ENCODE data around the genes CDC26 and RNF183.

DNA sequence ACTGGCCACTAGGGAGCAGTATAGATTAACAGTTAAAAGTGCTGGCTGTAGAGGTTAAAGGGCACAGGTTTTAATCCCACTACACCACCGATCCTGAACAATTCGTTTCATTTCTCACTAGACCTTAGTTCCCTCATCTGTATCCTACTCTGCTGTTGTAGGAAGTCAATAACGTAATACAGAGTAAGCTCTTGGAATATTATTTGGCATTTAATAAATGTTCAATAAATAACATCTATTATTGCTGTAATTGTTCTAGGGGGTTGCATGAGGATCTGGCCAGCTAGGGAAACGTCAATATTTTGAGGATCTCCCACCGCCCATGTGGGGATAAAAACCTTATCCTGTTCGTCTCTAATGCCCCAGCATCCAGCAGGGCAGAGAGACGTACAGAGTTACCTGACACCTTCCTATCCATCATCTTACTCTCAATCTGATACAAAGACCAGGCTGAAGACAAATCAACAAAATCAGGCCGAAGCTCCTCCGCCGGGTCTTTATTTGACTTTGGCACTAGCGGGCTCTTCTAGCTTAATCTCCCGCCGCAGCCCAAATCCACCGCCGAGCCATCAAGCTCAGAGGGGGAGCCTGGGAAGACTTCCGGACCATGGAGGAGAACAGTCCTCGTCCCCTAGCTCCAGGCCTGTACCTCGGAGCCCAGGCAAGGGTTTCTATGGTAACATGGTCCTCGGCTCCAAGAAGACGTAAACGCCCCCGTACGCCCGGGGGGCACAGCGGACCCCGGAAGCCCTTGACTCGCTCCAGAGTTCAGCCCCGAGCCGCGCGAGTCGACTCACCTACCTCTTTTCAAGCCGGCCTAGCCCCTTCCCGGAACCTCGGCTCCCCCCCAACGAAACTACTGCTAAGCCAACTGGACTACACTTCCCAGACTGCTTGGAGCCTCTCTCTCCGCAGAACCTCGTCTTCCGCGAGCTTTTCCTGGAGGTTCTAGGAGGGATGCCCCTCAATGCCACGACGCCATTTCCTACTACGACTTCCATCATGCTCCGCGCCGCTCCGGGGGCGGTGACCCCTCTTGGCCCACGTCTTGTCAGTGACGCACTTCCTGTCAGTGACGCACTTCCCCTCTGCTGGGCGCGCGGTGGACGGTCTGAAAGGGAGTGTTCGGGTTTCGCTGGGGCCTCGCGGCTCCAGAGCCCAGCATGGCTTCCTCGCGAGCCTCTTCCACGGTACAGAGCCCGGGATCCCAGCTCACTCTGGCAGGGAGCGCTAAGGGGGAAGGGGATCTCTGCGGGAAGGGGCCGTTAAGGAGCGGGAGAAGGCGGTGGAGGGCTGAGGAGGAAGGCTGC is at the start of gene CDC26:
CDC26 (minus strand) TSS at position 992 of the 1,310 bp plus-strand sequence.
- CAGE, long polyA plus RNA, result start-site peak on the minus strand centred at position 840 of the sequence, 32 bp wide, 32 and 32 reads in 2 replicates
- RRBS, result 2% methylated on average over 12 of the region's 68 CpGs

- CAGE, long polyA plus RNA, result no peak
- RRBS, result no CpG with 5 or more reads among the region's 40 CpGs
Observed at GRCh38 chr9:113302667-113303833, at the start of gene RNF183. Gene RNF183, minus strand, starts transcription at chr9:113303376.

GRCh38 chr9:113354106-113354368 is 4.7 kb downstream of the BSPRY start:
- CAGE, long polyA plus RNA, result no peak
- RRBS, result no CpG with 5 or more reads among the region's 4 CpGs

DNA sequence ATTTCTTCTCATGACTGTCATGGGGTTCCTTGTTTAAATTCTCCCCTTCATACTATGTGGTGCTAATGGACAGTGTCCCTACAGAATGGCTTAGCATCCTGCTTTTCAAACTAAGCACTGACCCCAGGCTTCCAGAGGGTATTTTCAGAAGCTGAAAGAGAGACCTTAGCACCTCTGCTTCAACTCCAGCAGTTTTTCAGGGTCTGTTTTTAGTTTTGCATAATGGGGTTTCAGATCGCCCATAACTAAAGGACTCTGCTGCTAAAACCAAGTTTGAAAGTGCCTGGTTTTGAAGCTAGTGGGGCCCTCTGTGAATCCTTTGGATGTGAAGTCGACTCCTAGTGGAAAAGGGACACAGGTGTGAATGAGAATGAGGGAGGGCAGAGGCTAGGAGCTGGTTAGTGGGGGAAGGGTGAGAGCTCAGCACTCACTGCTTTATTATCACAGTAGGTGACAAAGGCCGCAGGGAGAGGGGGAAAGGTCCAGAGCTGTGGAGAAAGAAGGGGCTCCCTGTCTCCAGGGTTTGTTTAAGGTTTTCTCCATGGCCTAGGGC is 3.7 kb downstream of the HDHD3 start:
- CAGE, long polyA plus RNA, result no peak
- RRBS, result no CpG with 5 or more reads among the region's 3 CpGs

- CAGE, long polyA plus RNA, result no peak
- RRBS, result no CpG with 5 or more reads among the region's 2 CpGs
Observed at GRCh38 chr9:113380825-113381385, 4.1 kb upstream of the HDHD3 start.

DNA sequence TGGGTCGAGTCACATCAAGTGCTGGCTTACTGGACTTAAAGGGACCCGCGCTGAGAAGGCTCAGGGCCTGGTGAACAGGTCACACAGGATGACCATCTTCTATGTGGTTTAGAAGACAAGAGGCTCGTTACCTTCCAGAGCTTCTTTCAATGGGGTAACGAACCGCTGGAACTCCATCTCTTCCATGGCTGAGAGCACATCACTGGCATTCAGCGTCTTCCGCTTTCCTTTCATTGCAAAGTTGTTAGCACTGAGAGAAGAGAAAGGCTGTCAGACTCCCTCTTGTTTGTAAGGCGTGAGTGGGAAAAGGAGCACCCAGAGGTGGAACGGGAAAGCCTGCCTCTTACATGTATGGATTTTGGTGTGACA is 1.0 kb downstream of the POLE3 start:
- CAGE, long polyA plus RNA, result no peak
- RRBS, result no CpG with 5 or more reads among the region's 10 CpGs

DNA sequence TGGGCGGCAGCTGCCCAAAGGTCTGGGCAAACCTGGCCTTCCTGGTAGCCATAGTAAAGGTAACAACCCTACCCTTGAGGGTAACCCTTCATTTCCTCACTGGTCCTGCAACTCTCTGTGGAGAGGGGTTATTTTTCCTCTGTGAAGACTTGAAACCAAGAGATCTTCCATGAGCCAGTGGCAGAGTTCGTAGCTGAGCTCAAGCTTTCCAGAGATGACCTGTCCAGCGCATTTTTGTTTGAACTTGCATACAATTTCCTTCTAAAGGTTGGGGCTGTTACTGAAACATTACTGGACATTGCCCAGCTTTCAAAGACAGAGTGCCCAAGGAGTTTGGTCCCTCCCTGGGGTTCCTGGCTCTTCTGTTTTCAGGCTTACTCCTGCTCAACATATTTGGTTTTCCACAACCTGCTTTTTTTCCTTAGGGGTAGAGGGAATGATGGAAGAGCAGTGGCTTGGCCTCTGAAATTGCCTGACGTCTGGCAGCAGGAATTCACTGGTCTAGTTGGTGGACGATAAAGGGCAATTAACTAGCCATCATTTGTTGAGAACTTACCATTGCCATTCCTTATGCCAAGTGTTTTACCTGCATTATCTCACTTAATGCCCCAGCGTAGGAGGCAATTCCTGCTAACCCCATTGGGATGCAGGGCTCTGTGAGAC is 1.1 kb downstream of the RGS3 start:
- CAGE, long polyA plus RNA, result no peak
- RRBS, result no CpG with 5 or more reads among the region's 6 CpGs

DNA sequence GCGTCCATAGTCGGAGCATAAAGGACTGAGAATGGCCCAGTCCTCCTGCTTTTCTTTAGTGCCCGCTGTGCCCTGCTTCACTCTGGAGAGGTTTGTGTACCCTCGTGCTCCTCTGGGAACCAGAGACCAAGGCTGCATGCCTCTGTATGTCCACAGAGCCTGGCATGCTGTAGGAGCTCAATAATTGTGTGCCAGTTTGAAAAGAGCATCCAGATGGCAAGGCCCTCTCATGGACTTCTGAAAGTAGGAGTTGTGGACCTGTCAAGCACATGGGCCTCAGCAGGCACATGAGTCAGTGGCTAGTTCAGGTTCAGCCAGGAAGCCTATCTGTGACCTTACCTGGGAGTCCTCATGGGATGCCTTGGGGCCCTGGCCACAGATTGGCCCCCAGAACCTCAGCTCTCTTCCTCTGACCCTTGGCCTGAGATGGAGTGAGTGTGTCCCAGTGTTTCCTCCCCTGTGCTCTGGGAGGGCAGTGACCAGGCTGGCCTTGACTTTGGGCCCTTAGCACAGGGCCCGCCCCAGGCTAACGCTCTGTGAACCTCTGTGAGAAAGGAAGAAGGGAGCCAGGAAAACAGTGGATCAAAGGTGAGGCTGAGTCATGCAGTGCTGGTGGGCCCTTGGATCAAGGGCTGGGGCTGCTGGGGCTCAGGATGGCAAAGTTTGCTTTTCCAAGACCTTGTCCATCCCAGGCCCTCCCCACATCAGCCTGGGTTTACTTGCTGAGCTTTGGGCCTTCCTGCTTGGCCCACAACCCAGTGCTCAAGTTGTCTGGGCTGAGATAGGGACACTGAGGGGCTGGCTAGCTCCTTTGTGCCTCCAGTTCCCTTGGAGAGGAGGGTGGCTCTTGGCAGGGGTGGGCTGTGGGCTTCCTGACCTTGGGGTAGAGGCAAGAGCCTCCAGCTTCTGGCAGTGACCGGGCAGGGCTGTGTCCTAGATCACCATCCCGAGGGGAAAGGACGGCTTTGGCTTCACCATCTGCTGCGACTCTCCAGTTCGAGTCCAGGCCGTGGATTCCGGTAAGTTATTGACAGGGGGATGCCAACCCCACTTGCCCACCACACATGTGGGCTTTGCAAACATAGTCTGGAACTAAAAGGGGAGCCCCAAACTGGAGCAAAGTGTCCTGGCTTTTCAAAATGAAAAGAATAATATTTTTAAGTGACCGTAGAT is 41.4 kb downstream of the RGS3 start:
- CAGE, long polyA plus RNA, result no peak
- RRBS, result 72% methylated on average over 6 of the region's 14 CpGs

- CAGE, long polyA plus RNA, result no peak
- RRBS, result no CpG with 5 or more reads among the region's 8 CpGs
Observed at GRCh38 chr9:113510965-113511794, 47.7 kb downstream of the RGS3 start.

GRCh38 chr9:113511897-113512791 is 48.6 kb downstream of the RGS3 start:
- CAGE, long polyA plus RNA, result no peak
- RRBS, result no CpG with 5 or more reads among the region's 10 CpGs

DNA sequence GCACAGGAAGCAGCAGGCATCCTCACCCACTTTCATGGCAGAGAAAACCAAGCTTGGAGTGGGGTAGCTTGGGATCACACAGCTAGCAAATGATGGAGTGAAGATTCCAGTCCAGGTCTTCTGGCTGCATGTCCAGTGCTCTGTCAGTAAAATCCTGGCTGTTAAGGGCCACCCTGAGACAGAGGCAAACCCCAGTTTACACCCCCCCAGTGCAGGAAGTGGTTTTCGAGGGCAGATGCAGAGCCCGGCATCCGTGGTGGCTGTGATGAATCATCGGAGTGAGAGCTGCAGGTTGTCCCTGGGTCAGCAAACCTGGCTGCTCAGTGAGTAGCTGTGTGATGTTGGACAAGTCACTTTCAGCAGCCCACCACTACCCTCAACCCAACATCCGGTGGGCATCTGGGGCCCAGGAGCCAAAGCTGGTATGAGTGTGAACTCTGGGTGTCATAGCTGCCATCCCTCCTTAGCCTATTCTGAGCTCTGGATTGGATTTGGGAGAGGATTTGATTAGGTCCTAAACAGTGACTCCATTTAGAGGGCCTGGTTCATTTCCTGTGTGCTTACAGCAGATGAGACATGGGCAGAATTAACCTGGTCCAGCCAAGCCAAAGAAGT is 115.5 kb downstream of the RGS3 start:
- CAGE, long polyA plus RNA, result no peak
- RRBS, result no CpG with 5 or more reads among the region's 5 CpGs

- CAGE, long polyA plus RNA, result no peak
- RRBS, result no CpG with 5 or more reads among the region's 12 CpGs
Observed at GRCh38 chr9:113580325-113581457, 117.2 kb downstream of the RGS3 start.

GRCh38 chr9:113676840-113677690 is 199.0 kb upstream of the ZNF618 start:
- CAGE, long polyA plus RNA, result no peak
- RRBS, result no CpG with 5 or more reads among the region's 18 CpGs

DNA sequence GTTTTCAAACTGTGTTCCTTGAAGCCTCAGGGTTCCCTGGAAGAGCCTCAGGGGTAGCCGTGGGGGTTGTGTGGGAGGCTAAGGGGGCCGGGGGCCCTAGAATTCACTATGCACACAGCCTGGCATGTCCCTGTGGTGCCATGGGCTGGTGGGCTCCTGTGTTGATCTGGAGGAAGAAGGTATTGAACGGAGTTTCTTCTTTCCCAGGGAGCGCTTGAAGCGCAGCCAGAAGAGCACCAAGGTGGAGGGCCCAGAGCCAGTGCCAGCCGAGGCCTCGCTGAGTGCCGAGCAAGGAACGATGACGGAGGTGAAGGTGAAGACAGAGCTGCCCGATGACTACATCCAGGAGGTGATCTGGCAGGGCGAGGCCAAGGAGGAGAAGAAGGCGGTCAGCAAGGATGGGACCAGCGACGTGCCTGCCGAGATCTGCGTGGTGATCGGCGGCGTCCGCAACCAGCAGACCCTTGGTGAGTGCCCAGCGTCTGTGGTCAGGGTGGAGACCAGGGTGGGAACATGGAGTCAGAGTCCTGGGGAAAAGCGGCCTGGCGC is 89.9 kb downstream of the AMBP start:
- CAGE, long polyA plus RNA, result no peak
- RRBS, result no CpG with 5 or more reads among the region's 24 CpGs

DNA sequence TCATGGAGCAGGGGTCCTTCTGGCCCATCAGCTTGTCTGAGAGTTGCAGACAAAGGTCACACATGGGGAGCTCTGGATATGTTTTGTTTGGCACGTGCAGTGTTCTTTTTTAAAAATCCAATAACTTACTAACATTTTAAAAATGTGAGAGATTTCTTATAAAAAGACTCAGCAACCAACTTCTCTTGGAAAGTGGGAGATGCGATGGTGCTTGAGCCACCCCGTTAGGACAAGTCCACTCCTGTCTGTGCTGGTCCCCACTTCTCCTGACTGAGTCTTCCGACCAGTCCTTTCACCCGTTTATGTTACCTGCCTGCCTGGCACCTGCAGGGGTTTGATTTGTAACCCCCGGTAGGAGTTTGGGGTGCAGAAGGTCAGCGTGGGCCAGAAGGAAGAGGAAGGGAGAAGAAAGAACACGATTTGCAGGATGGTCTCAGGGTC is 14.5 kb downstream of the COL27A1 start:
- CAGE, long polyA plus RNA, result no peak
- RRBS, result 79% methylated on average over 3 of the region's 8 CpGs

DNA sequence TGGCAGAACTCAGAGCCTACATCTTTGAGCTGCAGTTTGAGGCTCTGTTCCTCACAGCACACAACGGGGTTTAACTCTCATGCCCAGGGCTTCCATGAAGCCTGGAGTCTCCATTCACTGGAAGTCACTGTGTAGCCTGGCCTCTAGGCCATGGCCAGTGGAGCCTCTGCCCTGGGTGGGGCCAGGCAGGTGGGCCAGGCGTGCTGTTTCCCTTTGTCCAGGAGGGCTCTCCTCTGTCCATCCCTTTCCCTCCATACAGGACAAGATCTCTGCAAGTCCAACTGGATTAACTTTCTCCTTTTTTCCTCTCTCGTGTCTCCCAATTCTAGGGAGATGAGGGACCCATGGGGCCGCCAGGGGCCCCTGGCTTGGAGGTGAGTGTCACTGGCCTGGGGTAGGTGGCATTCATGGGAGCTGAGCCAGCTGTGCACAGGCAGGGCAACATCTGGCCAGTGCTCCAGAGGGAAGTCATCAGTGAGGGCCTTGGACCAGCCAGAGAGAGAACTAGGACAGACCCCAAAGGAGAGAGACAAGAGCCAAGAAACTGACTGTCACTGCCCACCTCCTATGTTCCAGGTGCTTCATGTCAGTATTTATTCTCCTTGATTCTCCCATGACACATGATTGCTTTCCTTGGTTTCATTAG is 80.9 kb upstream of the ORM1 start:
- CAGE, long polyA plus RNA, result no peak
- RRBS, result no CpG with 5 or more reads among the region's 4 CpGs

DNA sequence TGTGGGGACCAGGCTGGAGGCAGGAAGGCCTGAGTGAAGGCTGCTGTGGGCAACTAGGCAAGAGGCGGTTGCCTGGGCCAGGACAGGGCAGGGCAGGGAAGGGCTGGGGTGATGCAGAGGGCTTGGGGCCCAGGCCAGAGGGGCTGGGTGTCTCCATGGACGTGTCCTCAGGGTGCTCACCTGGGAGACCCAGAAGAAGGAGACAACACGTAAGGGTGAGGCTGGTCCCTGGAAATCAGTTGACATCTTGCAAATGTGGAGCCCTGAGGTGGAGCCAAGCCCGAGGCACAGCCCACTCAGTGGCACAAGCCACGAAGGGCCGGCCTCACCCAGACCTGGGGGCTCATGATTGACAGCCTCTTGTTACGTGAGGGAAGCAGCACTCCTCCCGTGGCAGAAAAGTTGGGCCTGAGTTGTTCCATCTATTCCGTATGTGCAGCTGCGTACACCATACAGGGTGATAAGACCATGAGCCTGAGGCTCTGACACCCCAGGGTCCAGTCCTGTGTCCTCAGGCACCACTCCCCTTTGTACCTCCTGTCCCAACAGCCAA is 2.1 kb upstream of the ORM2 start:
- CAGE, long polyA plus RNA, result no peak
- RRBS, result no CpG with 5 or more reads among the region's 10 CpGs

DNA sequence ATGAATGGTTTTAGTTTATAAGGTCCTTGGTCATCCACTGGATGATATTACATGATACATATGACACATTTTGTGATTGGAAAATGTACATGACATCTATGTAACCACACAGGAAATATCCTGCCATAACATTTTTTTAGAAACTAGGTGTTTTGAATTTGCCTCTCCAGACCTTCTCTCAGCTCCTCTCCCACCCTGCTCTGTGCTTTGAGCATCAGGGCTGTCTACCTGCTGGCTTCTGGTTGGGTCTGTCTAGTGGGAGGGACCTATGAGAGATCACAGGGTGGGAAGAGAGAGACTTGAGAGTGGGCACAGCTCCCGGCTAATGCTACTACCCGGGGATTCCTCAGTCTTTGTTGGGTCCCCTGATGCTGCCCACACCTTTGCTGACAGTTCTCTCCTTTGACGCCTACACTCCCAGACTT is 24.3 kb downstream of the AKNA start:
- CAGE, long polyA plus RNA, result no peak
- RRBS, result no CpG with 5 or more reads among the region's 3 CpGs

GRCh38 chr9:114369460-114369879 is 18.3 kb downstream of the AKNA start:
- CAGE, long polyA plus RNA, result no peak
- RRBS, result no CpG with 5 or more reads among the region's 4 CpGs

DNA sequence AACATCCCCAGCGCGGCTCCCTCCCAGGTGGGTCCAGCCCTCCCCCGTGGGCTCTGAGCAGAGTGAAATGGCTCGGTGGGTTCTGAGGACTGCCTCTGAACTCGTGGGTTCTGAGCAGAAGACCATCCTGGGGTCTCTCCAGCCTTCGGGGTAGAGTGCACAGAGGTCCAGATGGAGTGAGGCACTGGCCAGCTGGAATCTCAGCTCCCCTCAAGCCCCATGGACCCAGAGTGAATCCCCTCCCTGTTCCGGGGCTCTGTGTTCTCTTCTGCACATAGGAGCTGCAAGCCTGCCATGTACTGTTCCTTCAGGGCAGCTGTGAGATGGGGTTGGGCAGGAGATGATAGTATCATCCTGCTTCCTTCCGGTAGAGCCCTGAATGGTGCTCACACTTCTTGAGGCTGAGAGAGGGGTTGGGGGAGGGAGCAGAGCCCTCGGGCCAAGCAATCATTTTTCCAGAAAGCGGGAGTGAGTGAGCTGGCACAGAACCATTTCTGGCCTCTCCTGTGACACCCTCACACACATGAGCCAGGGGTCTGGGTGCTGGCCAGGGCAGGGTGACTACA is 15.9 kb downstream of the AKNA start:
- CAGE, long polyA plus RNA, result no peak
- RRBS, result 91% methylated on average over 2 of the region's 10 CpGs

Data from osteoblast (primary cell).